NB4 (cell line): ENCODE data around the gene YWHAG.

GRCh38 chr7:75922975-75923670 lies 8.2 kb downstream of the POR start:
- RRBS: no CpG with 5 or more reads among the region's 13 CpGs

- RRBS: no CpG with 5 or more reads among the region's 3 CpGs
These were observed 29.0 kb downstream of the POR start for GRCh38 chr7:75943997-75944315.

DNA sequence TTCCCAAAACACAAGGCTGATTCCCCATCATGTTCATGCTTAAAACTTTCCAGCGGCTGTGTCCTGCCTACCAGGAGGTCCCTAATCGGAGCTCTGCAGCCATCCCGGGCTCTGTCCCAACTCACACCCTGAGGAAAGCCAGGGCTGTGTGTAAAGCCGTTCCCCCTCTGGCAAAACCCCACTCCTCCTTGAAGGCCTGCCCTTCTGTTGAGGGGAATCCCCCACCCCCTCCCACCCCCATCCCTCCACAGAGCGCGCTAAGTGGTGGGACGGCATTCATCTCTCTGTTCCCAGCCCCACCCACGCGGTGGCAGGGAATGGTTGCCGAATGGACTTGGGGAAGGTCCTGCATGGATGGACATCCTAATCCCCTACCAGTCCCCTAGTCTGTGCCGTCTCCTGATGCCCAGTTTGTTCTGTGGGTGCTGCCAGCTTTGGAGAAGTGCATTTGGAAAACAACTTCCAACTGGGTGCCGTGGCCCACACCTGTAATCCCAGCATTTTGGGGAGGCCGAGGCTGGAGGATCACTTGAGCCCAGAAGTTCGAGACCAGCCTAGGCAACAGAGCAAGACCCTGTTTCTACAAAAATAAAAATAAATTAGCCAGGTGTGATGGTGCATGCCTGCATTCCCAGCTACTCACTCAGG lies 785 bp upstream of the TMEM120A start:
- RRBS: 94% methylated on average over 2 of the region's 14 CpGs

DNA sequence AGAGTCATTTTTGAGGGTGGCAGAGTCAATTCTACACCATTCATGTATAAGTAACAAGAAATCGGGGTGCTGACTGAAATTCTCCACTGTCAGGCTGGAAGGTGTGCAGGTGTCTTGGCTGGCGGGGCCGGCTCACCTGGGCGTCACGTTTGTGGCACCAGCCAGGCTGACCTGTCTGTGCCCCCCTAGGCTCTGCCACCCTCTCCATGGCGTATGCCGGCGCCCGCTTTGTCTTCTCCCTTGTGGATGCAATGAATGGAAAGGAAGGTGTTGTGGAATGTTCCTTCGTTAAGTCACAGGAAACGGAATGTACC lies 16.7 kb downstream of the MDH2 start:
- RRBS: 100% methylated on average over 2 of the region's 11 CpGs

- RRBS: no CpG with 5 or more reads among the region's 8 CpGs
These were observed 49.2 kb downstream of the SRRM3 start for GRCh38 chr7:76250964-76251194.

DNA sequence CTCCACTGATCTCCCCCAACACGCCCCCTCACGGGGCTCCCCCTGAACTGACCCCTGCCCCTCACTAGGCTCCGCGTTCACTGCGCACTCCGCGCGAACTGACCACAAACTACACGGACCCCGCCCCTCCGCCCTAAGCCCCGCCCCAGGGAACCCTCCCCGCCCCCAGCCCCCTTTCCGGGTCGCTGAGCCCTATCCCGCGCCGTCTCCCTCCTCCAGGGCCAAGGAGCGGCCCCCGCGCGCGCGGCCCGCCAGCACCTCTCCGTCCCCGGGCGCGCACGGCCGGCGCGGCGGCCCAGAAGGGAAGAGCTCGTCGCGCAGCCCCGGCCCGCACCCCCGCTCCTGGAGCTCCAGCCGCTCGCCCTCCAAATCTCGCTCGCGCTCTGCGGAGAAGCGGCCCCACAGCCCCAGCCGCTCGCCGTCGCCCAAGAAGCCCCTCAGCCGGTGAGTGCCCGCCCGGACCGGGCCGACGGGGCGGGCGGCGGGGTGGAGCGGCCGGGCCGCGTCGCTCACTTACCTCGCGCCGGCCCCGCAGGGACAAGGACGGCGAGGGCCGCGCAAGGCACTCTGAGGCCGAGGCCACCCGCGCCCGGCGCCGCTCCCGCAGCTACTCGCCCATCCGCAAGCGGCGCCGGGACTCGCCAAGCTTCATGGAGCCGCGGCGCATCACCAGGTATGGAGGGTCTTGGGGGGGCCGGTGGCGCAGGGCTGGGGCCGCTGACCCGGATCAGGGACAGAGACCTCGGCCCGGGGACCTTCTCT lies 19.9 kb upstream of the HSPB1 start:
- RRBS: 35% methylated on average over 44 of the region's 95 CpGs

DNA sequence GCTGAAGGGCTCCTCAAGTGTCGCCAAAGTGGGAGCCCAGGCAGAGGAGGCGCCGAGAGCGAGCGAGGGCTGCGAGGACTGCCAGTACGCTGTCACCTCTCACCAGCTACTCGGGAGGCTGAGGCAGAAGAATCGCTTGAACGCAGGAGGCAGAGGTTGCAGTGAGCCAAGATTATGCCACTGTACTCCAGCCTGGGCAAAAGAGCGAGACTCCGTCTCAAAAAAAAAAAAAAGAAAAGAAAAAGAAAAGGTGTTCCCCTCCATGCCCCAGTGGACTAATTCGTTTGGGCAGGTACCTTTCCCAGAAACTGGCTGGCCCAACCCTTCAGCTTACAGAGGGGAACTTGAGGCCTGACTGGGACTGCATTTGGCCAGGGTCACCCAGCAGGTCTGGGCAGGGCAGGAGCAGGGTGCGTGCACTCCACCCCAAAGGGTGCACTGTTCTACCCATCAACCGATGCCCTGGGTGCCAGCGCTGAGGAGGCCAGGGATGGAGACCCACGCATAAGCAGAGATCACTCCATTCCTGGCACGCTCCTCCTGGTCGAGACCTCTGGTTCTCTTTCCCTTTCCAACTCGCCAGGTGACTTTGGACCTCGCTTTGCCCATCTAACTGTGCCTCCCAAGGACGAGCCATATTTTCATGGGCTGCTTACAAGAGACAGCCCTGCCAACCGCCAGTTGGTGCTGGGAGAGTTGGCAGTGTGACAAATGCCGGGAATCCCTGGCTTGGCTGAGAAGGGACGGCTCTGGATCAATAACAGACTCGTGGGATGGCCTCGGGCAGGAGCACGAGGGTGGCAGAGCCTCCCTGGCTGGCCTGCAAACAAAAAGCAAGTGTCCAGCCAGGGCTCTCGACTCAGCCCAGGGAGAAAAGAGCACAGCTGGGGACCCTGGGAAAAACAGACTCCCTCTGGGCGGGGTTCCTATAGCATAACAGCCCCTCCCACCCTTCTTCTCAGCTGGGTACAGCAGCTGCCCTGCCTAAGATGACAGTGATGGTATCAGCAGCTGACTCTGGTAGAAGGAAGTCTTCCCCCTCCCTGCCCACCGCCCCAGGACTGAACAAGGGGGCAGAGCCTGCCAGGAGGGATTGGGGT lies 7.8 kb downstream of the HSPB1 start:
- RRBS: no CpG with 5 or more reads among the region's 31 CpGs

- RRBS: no CpG with 5 or more reads among the region's 4 CpGs
These were observed 27.9 kb downstream of the HSPB1 start for GRCh38 chr7:76330375-76330690.

DNA sequence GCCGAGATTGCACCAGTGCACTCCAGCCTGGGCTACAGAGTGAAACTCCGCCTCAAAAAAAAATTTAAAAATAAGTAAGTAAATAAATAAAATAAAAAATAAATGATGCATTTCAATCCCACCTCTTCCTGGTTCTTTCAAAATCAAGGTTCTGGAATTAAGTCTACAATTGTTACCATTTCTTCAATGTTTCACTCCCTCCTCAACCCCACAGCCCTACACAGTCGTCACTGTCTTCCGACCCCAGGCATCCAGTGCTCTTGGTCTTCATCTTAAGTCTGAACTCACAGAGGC lies 13.0 kb downstream of the YWHAG start:
- RRBS: no CpG with 5 or more reads among the region's 4 CpGs

DNA sequence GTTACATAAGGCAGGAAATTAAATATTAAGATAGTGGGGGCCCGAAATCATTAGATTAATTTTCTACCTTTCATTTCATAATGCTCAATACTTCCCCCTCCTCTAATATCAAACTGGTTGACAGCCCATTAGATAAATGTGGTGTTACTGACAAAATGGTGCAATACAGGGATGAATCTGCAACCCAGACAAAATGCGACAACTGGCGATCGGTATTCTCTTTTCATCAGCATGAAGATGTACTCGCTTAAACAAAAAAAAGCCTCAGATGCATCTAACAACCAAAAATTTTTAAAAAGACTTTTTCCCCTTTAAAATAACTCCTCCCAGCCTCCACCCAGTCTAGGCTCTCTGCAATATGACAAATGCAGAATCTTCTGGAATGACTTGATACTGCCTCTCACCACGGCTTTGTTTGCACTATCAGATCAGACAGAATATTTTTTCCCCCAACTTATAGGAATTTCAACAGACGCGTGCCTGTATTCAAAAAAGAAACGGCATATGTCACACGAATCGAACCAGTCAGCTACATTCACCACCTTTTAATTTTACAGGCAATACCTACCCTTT lies 1.3 kb downstream of the YWHAG start:
- RRBS: no CpG with 5 or more reads among the region's 11 CpGs

DNA sequence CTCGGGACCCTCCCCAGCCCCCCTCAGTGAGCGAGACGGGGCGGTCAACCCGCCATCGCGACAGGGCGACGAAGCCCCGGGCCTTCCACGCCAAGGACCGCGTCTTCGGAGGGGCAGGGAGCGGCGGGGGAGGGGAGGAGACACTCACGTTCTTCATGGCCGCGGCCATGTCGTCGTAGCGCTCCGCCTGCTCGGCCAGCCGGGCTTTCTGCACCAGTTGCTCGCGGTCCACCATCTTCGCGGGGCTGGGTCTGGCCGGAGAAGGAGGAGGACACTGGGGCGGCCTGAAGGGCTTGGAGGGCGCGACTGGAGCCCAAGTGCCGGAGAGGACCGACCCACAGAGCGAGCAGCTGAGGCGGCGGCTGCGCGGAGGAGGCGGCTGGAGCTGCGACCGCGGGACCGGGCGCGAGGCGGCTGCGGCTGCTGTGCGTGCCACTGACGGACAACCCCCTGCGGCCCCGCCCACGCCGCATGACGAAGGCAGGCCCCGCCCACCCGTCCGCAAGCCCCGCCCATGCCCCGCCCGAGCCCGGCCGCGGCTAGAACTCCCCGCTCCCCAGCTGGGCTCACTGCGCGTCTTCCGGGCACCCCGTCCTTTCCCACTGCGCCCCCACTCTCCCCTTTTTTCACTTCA lies at the start of gene YWHAG:
YWHAG (minus strand) TSS at position 418 of the 634 bp plus-strand sequence.
- RRBS: under 1% methylated on average over 36 of the region's 71 CpGs

DNA sequence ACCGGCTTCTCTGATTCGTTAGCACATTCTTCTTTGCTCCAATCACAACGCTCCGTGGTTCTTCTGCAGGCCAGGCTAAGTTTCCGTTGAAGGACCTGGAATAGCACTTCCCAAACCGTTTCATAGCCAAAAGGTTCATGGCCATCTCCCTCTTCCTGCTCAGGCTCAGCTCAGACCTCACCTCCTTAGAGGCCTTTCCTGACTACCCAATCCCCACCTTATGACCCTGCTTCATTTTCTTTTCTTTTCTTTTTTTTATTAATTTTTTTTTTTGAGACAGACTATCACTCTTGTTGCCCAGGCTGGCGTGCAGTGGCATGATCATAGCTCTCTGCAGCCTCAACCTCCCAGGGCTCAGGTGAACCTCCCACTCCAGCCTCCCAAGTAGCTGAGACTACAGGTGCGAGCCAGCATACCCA lies 24.5 kb upstream of the YWHAG start:
- RRBS: no CpG with 5 or more reads among the region's 8 CpGs

GRCh38 chr7:76397046-76398298 lies 12.0 kb downstream of the SSC4D start:
- RRBS: 34% methylated on average over 8 of the region's 54 CpGs

- RRBS: 98% methylated on average over 2 of the region's 12 CpGs
These were observed 1.7 kb downstream of the UPK3B start for GRCh38 chr7:76512133-76512442.

GRCh38 chr7:76516020-76516527 lies 5.7 kb downstream of the UPK3B start:
- RRBS: 89% methylated on average over 1 of the region's 35 CpGs

DNA sequence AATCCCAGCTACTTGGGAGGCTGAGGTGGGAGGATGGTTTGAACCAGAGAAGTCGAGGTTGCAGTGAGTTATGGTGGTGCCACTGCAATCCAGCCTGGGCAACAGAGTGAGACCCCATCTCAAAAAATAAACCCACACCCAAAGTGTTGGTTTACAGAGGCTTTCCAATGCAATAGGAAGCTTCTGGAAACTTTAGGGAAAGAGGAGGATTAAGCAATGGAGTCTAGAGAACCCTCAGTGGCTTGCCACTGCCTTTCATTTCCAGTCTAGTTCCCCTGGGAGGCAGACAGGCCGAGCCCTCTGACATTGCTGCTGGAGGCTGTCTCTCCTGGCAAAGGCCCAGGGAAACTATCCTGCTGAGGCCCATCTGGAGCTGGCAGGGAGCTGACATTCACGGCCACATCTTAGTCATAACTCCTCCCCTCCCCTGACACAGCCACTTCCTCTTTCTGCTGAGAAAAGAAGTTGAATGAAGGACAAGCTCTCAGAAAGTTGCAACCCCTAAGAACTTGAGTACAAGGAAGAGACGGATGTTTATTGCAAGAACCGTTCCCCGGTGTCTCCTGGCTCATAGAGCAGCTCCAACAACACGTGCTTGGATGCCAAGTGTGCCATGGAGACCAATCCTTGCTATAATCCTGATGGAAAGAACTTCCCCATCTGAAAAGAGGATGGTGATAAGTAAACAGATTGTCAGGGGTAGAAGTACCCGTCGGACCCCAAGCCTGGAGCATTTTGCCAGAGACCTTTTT lies 21.1 kb downstream of the POMZP3 start:
- RRBS: no CpG with 5 or more reads among the region's 9 CpGs

- RRBS: 2% methylated on average over 6 of the region's 39 CpGs
These were observed 548 bp downstream of the POMZP3 start for GRCh38 chr7:76626467-76626995.

GRCh38 chr7:76991955-76992473 lies 40.1 kb downstream of the SPDYE17 start:
- RRBS: no CpG with 5 or more reads among the region's 17 CpGs

DNA sequence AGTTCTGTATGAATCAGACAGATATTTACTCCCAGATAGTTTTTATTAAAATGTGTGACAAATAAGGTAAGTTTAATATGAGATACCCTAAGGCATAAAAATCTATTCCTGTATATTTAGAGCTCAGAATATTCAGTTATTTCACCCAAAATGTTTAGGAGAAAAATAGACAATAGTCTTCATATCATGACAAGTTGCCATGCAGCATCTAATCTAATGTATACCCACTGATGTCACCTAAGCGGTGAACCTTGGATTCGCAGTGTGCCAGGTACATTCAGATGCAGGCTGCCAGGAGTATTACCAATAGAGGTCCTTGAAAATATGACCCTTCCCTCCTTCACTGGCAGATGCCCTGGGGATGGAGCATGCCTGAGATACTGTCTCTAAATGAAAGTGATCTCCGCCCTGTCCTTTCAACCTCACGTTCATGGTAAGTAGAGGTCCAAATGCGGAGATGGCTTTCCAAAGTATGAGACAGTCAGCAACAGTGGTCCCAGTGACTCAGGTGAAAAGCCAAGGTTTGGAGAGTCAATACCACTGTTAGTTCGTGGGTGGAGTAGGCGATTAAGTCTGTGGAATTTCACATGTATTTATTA lies 1.6 kb downstream of the FGL2 start:
- RRBS: no CpG with 5 or more reads among the region's 7 CpGs

- RRBS: no CpG with 5 or more reads among the region's 6 CpGs
These were observed 64.7 kb downstream of the GSAP start for GRCh38 chr7:77351371-77352017.